Stomach (tissue), 7 donors: ENCODE results near the gene FECH.

- PRO-cap = bidirectional peak, plus-strand start at chr18:55319756, minus-strand start at chr18:55319688
- RAMPAGE, long total RNA, 5 experiments = no peak in any of the 5 experiments
- RRBS = no CpG with 5 or more reads among the region's 4 CpGs
These were observed 268.5 kb downstream of the TCF4 start for GRCh38 chr18:55319356-55319933.

DNA sequence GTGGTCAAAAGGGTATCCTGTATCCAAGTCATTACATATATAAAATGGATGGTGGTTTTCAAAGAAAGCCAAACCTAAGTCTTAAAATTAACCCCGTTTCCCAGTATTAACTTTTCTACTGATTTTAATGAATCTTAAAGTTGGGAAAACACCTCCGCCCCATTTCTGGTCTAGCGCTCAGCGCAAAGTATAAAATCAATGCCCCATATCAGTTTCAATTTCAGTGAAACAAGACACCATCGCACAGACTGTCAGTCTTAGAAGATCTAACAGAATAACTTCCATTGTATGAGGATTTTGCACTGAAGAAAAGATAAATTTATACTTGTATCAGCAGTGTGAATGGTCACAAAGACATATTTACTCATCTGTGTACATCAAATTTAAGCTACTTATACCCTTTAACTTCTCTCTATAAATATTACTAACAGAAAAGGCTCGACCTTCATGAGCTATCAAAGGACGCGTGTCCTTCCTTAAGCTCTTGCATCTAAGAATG, 183.2 kb downstream of the TCF4 start:
- PRO-cap = no peak
- RAMPAGE, long total RNA, 5 experiments = no peak in any of the 5 experiments
- RRBS = no CpG with 5 or more reads among the region's 8 CpGs

DNA sequence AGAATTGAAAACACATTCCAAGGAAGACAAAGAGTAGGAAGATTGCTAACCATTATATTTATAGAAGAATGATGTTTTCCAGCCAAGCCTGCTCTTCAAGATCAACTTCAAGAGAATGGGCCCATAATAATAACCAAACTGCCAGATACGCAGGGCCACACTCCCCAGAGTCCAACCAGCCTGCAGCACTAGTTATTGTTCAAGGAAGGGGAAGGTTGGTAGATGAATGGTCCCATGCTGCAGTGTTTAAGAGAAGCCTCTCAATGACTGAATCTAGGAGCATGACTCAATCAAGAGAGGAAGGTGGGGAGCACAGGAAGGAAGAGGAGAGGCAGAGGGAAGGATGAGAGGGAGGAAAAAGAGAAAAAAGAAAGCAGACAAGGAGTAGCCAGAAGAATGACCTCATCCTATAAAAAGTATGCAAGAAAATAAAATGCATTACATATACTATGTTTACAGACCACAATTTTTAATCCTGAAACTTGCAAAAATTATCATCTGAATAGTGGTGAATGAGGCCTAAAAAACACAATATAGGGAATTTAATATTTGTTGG, 174.6 kb downstream of the TCF4 start:
- PRO-cap = no peak
- RAMPAGE, long total RNA, 5 experiments = no peak in any of the 5 experiments
- RRBS = no CpG with 5 or more reads among the region's 1 CpG

DNA sequence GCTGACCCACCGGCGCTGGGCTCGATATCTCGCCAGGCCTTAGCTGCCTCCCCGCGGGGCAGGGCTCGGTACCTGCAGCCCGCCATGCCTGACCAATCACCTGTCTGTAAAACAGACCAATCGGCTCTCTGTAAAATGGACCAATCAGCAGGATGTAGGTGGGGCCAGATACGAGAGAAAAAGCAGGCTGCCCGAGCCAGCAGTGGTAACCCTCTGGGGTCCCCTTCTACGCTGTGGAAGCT, 77.0 kb upstream of the TCF4 start:
- PRO-cap = no peak
- RAMPAGE, long total RNA, 5 experiments = no peak in any of the 5 experiments
- RRBS = no CpG with 5 or more reads among the region's 12 CpGs

DNA sequence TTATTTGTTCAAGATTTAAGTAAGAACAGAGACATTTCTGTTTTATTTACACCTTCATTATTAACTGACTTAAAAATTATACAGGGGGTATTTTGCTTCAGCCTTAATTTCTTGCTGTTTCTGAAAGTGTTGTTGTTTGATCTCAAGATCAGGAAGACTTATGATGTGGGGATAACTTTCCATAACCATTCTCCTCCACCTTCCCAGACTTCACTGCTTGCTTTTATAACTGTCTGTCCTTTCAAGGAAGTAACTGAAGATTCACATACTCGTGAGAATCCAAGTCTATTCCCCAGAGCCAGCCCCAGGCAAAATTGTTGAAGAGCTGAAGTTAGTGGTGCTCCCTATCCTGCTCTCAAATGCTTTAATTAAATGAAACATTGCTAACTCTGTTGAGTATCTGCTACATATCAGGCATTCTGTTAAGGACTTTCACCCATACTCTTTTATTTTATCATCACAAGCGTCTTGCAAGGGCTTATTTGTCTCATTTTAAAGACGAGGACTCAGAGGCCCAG, 189.6 kb upstream of the TCF4 start:
- PRO-cap = no peak
- RAMPAGE, long total RNA, 5 experiments = no peak in any of the 5 experiments
- RRBS = no CpG with 5 or more reads among the region's 3 CpGs

DNA sequence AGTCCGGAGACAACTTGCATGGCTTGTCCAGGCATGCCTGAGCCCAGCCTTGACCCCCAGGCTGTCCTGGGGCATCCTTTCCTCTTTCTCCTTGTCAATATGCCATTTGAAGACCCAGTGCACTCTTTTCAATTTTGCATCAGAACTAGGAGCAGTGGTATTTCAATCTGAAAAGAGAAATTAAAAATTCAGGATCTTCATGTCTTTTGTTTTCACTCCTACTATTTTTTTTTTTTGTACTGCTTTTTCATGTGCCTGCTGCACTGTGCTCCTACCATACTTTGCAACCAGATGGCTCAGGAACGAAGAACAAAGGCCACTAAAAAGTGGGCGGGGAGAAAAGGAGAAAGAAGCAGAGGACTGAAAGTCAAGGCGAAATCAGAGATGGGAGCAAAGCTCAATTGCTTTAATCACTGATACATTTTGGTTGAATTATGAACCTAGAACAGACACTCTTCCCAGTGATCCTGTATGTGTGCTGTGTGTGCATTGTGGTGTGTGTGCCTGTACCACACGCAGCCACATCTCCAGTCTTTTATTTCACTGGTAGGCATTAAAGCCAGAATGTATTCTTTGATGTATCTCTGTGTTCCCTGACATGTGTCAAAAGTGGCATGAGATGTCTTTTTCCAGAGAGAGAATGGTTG, 495.9 kb upstream of the TCF4 start:
- PRO-cap = no peak
- RAMPAGE, long total RNA, 5 experiments = no peak in any of the 5 experiments
- RRBS = no CpG with 5 or more reads among the region's 5 CpGs

GRCh38 chr18:56576858-56577265, 61.5 kb downstream of the TXNL1 start:
- PRO-cap = no peak
- RAMPAGE, long total RNA, 5 experiments = no peak in any of the 5 experiments
- RRBS = no CpG with 5 or more reads among the region's 12 CpGs

DNA sequence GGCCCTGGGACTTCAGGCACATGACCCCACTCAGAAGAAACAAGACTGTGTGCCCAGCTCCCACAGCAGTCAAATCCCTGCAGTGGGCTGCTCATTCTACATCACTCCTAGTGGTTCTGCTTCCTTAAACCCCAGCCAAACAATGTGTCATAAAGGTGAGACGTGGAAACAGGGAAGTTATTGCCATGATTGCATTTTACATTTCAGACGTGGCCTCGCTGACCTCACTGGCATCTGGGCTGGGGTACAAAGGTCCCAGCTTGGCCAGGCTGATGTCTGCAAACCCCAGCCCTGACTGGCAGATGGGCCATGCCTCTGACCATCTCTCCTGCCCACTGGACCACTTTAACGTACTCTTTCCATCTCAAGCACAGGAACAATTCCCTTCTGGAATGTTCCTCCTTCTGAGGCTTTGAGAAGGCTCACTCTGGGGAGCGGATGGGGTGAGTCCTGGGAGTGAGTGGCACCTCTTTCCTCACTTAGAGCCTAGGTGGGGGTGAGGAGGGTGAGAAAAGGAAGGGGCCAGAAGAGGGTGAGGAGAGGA, 96.2 kb upstream of the BOD1L2 start:
- PRO-cap = no peak
- RAMPAGE, long total RNA, 5 experiments = no peak in any of the 5 experiments
- RRBS = no CpG with 5 or more reads among the region's 5 CpGs

DNA sequence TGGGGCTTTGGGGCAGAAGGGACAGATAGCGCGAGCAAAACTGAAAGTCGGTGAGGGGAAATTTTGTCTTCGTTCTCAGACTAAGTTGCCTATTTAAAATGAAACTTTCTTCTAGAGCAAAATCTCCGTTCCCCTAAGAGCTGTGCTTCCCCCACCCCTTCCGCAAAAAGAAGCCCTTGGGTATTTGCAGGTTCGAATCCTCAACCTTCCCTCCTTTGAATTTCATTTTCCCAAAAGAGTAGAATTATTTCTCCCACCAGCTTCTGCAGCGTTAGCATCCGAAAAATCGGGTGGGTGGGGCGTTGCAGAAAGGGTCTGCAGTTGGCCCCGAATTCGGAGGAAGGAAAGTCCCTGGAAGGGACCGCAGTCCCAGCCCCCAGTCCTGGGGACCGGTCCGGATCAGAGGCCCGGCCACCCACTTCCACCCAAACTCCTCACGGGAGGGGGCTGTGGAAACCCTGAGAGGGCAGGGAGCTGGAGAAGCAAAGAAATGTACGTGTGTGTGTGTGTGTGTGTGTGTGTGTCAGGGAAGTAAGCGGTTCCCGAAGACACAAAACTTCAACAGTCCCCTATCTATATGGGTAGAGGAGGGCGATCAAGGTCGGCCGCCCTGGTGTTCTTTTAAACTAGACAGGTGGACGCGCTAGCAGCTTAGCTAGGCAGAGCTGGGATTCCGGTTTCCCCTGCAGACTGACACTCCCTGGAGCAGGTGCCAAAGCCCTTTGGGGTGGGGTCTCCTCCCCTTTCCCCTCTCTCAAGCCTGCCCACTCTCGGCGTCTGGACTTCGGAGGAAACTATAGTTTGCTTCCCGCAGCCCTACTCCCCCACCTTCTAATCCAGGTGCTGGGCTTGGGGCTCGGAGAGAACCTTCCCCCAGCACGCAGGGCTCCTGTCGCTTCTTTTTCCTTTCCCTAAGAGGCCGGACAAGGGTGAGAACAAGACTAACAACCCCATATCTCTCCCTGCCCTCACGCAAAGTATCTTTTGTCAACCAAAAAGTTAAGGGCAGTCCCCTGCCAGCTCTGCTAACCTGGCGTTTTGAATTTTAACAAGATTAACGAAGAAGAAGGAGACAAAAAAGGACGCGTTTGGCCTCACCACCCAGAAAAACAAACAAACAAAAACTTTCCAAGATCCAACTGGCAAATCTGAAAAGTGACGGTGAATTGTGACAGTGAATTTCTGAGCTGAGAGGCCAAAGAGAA, 4.9 kb upstream of the ONECUT2 start:
- PRO-cap = no peak
- RAMPAGE, long total RNA, 5 experiments = no peak in any of the 5 experiments
- RRBS = no CpG with 5 or more reads among the region's 41 CpGs

DNA sequence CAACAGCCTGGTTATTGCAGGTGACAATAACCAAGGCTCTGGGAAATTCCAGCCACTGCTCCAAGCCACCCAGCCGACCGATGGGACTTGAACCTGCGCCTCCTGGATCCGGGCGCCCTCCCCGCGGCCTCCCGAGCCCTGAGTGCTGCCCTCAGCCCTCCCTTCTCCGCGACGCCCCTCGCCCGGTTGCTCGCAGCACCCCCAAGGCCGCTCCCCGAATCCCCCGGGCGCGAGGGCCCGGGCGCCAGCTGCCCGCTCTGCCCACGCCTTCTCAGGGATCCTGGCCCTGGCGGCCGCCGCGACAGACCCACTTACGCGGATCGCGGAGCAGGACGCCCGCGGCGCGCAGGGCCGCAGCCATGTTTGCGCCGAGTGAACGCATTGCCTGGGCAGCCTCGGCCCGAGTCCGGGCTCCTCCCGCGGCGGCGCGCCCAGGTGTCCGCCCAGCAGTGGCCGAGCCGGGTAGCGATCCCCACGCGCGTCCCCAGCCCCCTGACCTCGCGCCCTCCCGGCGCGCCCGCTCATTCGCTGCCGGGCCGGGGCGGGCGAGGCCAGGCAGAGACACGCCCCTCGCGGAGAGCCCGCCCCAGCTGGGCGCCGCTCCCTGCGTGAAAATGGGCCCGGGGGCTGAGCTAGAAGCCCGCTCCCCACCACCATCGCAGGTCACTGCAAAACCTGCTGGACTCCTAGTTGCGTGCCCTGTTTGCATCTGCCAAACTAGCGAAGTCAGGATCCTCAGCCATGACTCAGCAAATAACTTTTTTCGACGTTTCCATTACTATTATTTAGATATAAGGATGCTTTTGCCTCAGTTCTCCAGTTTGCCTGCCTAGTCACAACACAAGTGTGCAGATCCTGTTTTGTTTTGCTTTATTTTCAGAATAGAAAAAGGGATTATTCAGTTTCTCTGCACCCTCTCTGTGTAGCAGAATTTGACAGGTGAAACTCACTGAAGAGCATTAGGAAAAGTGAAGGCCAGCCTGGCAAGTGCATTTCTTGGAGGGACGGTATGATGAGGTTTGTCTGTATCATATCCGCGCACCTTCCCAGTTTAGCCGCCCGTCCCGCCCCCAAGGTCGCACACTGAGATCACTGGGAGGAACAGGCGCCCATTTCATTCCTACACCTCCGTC, at the start of gene FECH:
FECH (minus strand) TSS at position 464 of the 1,133 bp plus-strand sequence.
- PRO-cap = unidirectional peak, plus-strand start at position 314 of the sequence; bidirectional peak, plus-strand start at position 612 of the sequence, minus-strand start at position 494 of the sequence; unidirectional peak, minus-strand start at position 668 of the sequence
- RAMPAGE, long total RNA, 5 experiments = start-site peak on the minus strand in 4 of 5 experiments, centred at positions 378 to 459 of the sequence, 16 to 239 reads per replicate
- RRBS = 2% methylated on average over 39 of the region's 89 CpGs

DNA sequence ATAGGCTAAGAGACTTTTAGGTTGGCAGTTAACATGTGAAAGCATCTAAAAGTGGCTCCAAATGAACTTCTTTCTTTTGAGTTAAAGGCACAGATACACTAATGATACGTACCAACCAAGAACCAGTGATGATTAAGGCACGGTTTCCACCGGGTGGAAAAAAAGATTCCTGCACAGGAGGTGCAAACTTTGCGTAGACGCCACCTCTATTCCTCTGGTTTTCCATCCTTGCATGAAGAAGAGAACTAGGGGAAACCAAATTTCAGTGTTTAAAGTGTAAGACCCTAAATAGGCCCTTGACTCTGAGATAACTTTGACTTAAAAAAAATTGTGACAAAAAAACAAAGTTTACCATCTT, 40.7 kb upstream of the NARS1 start:
- PRO-cap = no peak
- RAMPAGE, long total RNA, 5 experiments = start-site peak on the minus strand in 4 of 5 experiments, centred at positions 134 to 227 of the sequence, 18 to 96 reads per replicate
- RRBS = no CpG with 5 or more reads among the region's 5 CpGs

GRCh38 chr18:57802812-57803135, 341 bp downstream of the ATP8B1 start:
- PRO-cap = bidirectional peak, plus-strand start at chr18:57802902, minus-strand start at chr18:57802906
- RAMPAGE, long total RNA, 5 experiments = start-site peak on the minus strand in 4 of 5 experiments, at chr18:57803020-57803094 at its widest, 22 to 127 reads per replicate
- RRBS = 1% methylated on average over 34 of the region's 37 CpGs

GRCh38 chr18:57901685-57902234, 98.6 kb upstream of the ATP8B1 start:
- PRO-cap = bidirectional peak, plus-strand start at chr18:57902068, minus-strand start at chr18:57901950
- RAMPAGE, long total RNA, 5 experiments = no peak in any of the 5 experiments
- RRBS = no CpG with 5 or more reads among the region's 9 CpGs

DNA sequence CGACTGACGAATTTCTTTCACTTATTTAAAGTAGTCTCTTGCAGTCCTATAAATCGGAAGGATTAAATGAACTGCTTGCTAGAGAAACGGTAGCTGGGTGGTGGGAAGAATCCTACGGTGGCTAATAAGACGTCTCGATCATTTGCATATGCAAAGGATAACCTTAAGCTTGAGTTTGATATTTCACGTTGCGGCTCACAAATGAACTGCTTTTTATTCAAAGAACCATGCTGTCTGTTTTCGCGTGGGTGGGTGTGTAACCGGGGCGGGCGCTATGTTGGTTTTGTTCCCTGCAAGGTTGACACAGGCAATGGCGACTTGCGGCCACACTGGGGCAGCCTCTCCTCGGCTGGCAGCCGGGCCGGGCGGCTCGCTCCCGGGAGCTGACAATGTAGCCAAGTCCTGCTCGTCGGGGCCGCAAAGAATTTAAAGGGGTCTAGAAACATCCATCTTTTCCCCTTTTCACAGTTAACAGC, 632 bp upstream of the NEDD4L start:
- PRO-cap = no peak
- RAMPAGE, long total RNA, 5 experiments = no peak in any of the 5 experiments
- RRBS = 1% methylated on average over 8 of the region's 25 CpGs

DNA sequence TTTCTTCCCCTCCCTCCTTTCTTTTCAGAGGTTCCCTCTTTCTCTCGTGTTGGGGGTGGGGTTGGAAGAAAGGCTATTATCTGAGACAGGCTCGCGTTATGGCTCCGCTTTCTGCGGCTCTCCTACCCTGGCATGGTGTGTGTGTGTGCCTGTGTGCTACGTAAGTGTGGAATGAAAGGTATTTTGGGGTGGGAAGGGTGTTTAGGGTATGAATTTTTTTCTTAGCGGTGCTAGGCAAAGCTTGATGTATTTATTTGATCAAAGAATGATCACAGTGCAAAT, 1.8 kb downstream of the NEDD4L start:
- PRO-cap = unidirectional peak, minus-strand start at position 134 of the sequence
- RAMPAGE, long total RNA, 5 experiments = no peak in any of the 5 experiments
- RRBS = no CpG with 5 or more reads among the region's 7 CpGs

- PRO-cap = no peak
- RAMPAGE, long total RNA, 5 experiments = start-site peak on the plus strand in 1 of 5 experiments, at chr18:58087917-58088274 at its widest, 8 reads per replicate
- RRBS = no CpG with 5 or more reads among the region's 5 CpGs
These were observed 44.0 kb downstream of the NEDD4L start for GRCh38 chr18:58087865-58088565.

DNA sequence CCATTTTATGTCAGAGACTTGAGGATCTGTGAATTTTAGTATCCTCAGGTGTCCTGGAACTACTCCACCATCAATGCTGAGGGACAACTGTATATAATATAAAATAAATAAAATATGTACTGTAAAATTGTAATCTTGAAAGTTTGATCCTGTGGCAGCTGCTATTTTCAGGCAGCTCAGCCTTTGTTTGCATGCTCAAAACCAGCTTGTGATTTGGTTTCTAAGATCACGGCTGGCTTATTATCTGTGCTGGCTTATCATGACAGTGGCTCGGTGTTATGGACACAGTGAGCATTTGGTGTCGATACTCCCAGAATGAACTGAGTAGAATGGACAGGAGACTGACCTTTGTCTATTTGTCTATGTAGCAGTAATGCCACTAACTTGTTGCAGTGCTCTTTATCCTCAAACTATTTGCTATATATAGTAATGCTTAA, 58.8 kb downstream of the NEDD4L start:
- PRO-cap = no peak
- RAMPAGE, long total RNA, 5 experiments = no peak in any of the 5 experiments
- RRBS = no CpG with 5 or more reads among the region's 3 CpGs

- PRO-cap = no peak
- RAMPAGE, long total RNA, 5 experiments = no peak in any of the 5 experiments
- RRBS = no CpG with 5 or more reads among the region's 9 CpGs
These were observed 142.4 kb downstream of the NEDD4L start for GRCh38 chr18:58186168-58187113.

DNA sequence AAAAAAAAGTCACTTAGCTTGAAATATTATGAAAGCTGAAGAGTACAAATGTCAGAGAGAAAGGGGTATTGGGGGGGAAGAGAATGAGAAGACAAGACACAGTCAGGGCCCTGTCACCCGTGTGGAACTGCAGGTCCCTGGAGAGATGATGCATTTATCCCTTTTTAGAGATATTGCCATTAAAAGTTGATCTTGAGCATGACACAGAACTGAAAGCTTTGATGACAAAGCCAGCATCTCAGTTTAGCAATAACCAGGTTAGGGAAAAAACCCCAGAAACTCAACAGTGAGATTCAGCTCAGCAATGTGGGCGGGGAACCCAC, 181.0 kb downstream of the NEDD4L start:
- PRO-cap = no peak
- RAMPAGE, long total RNA, 5 experiments = no peak in any of the 5 experiments
- RRBS = no CpG with 5 or more reads among the region's 2 CpGs

- PRO-cap = bidirectional peak, plus-strand start at chr18:58277011, minus-strand start at chr18:58276960
- RAMPAGE, long total RNA, 5 experiments = start-site peak on the plus strand in 1 of 5 experiments, at chr18:58276780-58276797 at its widest, 5 reads per replicate
- RRBS = no CpG with 5 or more reads among the region's 11 CpGs
These were observed 232.9 kb downstream of the NEDD4L start for GRCh38 chr18:58276564-58277747.